LNCaP clone FGC (cell line): ENCODE measurements around a stretch of chr12.

GRCh38 chr12:11580126-11580903 lies 69.2 kb upstream of the ETV6 start:
- RRBS, 2 experiments: no CpG with 5 or more reads among the region's 3 CpGs

GRCh38 chr12:11650794-11651600 lies 1.5 kb downstream of the ETV6 start:
- RRBS, 2 experiments: no CpG with 5 or more reads among the region's 11 CpGs

DNA sequence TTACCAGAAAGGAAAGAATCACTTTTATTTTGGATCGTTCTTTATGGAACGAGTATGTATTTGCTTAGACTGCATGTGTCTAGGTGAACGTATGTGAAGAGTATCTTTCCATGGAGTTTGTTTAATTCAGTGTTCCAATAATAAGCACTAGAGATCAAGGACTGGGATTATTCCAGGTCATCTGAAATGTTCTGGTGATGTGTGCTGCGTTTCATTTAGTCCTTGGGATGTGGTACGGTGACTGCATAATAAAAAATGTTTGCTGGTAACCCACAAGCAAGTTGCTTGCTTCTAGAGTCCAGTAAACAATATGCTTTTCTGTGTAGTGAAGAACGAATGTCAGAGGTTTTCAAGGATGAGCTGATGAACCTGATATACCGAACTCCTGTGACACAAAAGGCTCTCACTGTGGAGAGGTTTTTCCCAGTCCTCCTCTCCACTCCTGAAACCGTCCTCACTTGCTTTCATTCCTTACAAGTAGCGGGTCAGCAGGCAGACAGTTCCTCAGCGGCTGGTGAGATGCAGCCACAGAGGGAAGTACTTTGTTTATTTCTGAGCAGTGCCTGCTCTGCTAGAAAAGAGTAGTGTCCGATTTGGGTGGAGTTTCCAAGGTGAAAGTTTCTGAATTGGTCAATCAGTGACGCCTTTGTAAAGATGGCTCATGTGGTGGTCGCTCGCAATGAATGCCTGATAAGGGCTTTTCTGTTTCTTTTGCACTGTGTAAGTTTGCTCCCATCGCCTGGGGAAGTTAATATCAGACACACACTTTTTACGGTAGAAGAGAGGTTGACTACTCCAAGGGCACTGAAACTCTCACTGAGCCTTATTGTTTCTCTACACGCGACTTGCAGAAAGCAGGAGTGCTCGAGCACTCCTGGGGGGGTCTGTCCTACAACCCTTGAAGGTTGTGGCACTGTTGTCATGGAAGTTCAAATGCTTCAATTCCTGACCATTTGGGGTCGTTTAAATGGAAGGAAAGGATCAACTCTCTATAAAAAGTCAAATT lies 3.0 kb downstream of the ETV6 start:
- RRBS, 2 experiments: no CpG with 5 or more reads among the region's 20 CpGs

- RRBS, 2 experiments: no CpG with 5 or more reads among the region's 11 CpGs
Measured at GRCh38 chr12:11711434-11712201, 62.1 kb downstream of the ETV6 start.

DNA sequence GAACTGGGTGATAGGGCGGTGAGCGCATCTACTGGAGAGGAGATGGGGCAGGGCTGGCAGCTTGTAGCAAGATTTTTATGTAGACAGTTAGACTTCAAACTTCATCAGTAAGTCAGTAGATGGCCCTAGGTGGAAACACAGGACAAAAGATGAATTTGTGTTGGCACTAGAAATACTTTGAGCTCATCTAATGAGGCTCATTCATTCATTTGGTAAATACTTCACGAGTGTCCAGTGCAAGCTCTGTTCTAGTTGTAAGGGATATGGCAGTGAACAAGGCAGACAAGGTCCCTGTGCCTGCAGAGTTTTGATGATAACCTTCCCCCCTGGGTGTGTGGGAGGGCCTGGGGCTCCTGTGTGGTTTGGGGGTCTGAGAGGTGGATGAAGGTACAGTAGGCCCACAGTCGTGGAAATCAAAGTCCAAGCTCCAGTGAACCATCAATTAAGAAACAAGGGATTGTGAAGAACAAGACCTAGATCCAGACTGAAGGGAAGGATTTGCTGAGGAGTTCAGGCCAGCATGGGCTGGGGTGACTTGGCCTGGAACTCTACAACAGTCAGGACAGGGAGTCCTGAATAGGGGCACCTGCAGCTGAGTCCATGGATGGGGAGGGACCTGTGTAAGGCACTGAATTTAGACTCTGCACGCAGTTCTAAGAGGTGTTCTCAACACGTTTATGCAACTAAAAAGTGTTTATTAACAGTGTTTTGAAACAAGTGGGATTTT lies 87.4 kb downstream of the ETV6 start:
- RRBS, 2 experiments: no CpG with 5 or more reads among the region's 6 CpGs

DNA sequence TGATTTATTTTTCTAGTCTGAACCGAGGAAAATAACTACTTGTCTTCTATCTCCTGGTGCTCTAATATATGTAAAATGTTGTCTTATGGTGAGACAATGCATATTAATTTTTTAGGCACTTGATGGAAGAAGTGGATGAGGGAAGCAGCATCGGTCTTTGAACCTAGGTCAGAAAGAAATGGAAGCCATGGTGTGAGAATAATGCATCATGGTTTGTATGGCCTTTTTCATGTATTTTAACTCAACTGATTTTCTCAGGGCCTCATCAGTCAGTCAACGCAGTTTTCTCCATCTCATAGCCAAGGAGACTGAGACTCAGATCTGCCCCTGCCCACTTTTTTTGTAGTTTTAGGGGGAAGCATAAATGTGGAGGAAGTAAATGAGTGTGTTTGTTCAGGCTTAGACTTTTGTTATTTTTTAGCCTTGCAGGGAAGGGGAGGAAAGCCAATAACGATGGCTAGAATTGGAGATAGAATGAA lies 88.1 kb downstream of the ETV6 start:
- RRBS, 2 experiments: no CpG with 5 or more reads among the region's 4 CpGs

DNA sequence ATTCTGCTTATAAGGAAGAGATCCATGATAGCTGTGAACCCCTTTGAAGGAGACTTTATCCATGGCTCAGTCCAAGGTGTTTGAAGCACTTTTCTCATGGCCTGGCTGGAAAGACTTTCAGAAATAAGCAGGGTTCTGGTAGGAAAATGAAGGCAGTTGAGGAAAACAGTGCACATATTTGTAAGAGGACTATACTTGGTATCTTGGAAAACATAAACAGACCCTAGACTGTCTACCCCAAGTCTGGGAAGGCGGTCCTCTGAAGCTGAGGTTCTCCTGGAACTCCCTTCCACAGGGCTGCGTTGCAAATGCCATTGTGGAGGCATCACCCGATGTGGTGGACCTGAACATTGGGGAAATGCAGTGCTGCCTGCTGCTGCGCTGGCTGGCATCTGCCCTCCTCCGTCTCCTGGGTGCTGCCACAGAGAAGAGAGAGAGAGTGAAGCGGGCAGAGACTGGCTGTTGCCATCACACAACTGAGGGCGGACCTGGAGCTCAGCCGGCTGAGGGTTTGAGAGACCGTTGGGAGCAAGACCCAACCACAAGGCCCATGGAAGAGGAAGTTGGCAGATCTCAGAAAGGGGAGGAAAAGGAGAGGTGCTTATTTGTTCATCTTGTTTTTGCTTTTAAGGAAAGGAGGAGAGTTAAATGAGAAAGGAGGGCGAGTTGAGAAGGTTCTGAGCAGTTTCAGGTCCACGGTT lies 124.2 kb downstream of the ETV6 start:
- RRBS, 2 experiments: no CpG with 5 or more reads among the region's 11 CpGs

GRCh38 chr12:11822120-11823027 lies 172.9 kb downstream of the ETV6 start:
- RRBS, 2 experiments: 83 to 96% methylated on average over 4 of the region's 17 CpGs

- RRBS, 2 experiments: no CpG with 5 or more reads among the region's 3 CpGs
Measured at GRCh38 chr12:11882398-11882613, 188.4 kb upstream of the BCL2L14 start.

DNA sequence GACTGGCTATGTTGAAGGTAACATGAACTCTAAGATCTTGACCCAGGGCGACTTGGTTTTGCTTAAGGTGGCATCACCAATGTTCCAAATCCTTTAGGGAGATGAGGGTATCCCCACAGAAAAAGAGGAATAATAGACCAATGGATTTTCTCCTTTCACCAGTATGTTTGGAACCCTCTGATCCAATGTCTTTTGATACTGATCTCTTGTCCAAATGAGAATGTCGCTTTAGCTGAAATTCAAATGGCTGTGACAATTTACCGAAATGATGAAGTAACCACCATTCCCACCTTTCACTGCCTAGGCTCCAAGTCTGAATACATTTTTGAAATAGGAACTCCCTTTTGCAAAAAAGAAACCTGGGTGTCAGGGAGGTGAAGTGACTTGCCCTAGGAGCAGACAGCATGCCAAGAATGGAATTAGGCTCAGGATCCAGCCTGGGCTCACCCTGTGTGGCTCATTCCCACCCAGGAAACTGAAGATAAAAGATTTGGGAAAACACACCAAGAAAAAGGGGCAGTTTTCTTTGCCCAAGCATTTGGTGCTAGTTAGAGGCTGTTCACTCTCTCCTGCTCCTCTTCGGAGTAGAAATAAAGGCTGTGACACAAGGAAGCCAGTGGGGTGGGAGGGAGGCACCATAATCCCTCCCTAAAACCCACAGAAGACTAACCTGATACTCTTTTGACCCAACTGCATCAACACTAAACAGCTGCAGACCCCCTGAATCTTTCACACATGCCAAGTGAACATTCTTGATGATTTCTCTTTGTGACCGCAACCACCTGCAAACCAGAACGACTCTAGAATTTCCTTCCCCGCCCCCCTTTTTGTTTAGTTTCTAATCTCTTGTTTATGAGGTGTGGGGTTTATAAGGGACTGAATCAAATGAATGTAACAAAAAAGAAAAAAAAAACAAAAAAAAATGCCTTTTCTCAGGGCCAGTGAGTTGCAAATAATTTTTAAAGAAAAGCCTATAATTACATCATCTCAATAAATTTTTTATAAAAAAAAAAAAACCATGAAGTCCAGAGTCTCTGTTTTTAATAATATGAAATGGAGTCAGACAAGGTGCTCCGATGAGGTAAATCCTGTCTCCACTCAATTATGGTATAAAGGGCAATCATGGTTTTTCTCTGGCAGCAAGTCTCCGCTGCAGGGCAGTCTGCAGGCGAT lies 176.0 kb upstream of the BCL2L14 start:
- RRBS, 2 experiments: no CpG with 5 or more reads among the region's 10 CpGs

GRCh38 chr12:12201187-12202093 lies 65.4 kb downstream of the LRP6 start:
- RRBS, 2 experiments: no CpG with 5 or more reads among the region's 3 CpGs

DNA sequence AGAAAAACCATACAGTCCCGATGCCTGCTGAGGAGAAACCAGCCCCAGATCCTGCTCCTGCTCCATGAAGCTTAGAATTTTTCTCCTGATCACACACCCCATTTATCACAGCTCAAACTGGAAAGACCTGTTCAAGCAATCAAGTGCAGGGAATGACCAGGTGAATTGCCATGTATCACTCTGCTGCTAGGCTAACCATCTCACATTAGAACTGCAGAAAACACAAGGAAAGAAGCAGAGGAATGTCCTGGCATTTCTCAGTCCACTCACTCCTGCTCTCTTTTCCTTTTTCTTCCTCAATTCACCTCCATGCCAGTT lies 18.1 kb downstream of the MANSC1 start:
- RRBS, 2 experiments: no CpG with 5 or more reads among the region's 1 CpG

DNA sequence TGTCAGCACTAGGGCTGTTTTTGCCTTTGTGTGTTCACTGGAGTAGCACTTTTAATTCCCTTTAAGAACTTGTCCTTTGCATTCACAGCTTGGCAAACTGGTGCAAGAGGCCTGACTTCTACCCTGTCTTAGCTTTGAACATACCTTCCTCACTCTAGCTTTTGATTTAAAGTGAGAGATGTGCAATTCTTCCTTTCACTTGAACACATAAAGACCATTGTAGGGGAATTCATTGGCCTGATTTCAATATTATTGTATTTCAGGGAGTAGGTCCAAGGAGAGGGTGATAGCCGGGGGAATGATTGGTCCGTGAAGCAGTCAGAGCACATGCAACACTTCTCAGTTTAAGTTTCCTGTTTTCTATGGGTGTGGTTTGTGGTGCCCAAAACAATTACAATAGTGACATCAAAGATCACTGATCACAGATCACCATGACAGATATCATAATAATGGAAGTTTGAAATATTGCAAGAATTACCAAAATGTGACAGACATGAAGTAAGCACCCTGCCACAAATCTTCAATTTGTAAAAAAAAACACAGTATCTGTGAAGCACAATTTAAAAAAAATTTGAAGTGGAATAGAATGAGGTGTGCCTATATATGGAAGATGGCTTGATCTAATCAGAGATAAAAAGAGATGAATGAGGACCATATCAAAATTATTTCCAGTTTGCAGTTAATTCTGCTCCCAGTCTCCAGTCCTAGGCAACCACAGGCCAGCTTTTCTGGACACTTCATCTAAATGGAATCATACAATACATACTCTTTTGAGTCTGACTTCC lies 23.1 kb downstream of the BORCS5 start:
- RRBS, 2 experiments: no CpG with 5 or more reads among the region's 2 CpGs

- RRBS, 2 experiments: no CpG with 5 or more reads among the region's 10 CpGs
Measured at GRCh38 chr12:12439494-12440115, 82.7 kb downstream of the BORCS5 start.

DNA sequence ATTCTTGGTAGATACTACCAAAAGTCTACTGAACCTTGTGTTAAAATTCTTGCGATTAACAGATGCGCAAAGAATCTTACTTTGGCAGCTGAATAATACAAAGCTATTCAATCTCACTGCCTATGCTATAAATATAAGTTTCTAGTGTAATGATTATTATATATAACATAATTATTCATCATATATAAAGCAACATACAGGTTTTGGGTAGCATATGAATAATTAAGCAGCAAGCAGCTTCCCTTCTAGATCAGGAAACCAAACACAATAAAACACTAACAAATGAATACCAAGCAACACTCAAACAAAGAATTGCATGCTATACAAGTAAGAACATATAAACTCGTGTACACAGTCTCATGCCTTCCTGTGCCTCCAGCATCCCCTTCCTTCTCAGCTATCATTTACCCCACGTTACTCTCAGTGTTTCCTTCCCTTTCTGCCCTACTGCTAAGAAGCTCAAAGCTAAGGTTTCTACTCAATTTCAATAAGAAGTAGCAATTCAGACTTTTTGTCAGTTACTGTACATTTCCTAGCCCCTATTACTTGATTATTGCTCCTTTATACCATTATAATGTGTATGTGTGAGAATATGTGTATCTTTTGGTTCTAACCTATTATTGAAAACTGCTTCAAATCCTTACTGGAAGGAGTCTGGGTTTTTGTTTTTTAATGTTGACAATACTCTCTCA lies 81.1 kb downstream of the DUSP16 start:
- RRBS, 2 experiments: no CpG with 5 or more reads among the region's 4 CpGs

GRCh38 chr12:12486515-12487431 lies 75.9 kb downstream of the DUSP16 start:
- RRBS, 2 experiments: no CpG with 5 or more reads among the region's 8 CpGs

DNA sequence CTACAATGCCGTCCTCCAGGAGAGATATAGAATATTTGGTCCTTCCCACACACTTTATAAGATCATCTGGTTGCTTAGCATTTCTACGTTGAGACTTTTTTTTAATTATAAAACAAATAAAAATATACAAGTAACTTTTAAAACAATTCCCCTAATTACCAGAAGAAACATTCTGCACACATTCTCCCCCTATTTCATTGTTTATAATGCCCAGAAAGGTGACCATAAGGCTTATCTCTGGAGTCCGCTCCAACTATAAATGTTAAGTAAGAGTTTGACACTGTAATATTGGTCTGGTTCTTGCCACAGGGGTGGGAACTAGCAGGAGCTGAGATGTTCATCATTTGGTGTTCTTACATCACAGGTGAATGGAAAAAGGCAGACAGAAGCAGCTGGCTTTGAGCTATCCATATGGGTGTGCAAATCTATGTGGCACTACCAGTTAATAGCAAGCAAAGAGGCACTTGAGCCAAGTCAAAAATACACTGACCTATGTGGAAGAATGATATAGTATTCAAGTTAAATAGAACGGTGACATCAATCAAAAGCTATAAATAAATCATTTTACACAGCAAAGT lies 43.4 kb downstream of the DUSP16 start:
- RRBS, 2 experiments: no CpG with 5 or more reads among the region's 4 CpGs

- RRBS, 2 experiments: no CpG with 5 or more reads among the region's 6 CpGs
Measured at GRCh38 chr12:12540581-12541204, 22.0 kb downstream of the DUSP16 start.

DNA sequence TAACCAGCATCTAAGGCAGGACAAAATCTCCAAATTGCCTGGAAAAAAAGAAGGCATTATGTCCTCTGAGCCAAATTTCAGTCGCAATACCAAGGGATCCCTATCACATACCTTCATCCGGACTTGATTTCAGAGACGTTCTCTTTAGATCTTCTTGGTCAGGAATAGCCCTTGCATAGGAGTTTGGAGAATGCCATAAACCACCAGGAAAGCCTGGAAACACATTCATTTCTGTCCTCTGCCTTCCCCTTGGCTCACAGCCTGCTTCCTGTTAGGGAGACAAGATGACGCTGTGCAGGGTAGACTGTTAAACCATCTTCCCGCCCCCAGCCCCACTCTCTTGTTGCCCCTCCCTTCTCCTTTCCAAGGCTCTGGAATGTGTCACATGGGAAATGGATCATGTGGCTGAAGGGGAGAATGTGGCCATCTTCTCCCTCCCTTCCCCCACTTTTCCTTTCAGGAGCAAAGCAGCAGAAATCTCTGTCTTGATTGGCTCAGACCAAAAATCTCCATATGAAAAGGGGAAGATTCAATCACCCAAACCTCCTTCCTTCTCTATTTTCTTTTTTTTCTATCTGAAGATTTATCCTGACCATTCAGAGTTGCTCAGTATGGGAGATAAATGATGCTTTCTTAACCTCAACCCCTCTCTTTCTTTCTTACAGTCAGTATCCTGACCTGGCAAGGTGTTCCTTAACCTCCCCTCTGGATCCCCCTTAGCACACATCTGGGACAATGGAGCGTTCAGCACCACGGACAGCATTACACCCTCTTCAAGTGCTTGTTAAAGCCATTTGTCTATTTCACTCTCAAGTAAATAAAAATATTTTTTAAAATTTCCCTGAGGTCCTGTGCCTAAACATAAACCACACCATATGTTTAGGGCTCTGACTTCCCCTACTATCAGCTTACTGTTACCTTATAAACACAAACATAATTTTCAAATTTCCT lies 11.5 kb downstream of the GPR19 start:
- RRBS, 2 experiments: no CpG with 5 or more reads among the region's 7 CpGs

GRCh38 chr12:12749301-12750038 lies 32.3 kb downstream of the CDKN1B start:
- RRBS, 2 experiments: no CpG with 5 or more reads among the region's 10 CpGs